SUDHL5 (cell line): ENCODE data around the genes PARP12 and KDM7A.

DNA sequence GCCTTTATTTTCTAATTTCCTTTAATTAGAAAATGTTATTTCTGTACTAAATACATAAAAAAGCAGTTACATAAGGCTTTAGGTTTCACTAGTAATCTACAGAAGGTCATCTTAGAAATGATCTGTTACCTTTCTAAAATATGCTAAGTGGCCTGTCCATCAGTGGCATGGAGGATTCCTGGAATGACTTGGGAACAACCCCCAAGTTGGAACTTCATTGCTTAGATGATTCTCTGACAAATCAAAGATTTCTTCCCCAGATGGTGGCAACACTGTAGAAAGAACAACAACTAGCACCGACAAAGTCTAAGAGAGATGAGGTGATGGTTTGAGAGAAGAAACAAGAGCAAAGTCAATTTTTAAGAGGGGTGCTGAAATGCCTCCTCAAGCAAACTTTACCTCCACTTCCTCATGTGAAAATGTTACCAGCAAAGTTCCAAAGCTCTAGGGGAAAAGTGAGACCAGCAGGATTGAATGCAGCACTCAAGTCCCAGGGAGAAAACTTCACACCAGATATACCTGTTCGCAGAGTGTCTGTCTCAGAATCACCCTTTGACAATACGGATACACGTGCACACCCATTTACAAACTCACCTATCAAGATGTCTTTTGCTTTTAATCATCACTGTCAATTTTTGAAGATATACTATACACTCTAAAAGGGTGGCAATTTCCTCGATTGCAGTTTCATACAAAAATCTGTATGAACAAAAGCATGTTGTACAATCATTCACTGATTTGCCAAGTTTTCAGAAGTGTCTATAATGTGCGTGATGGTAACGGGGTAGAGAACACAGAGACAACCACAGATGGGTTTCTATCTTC is 15.6 kb downstream of the HIPK2 start:
- PRO-cap = no peak

- PRO-cap = no peak
Observed at GRCh38 chr7:139775418-139776416, 2.1 kb downstream of the HIPK2 start.

- PRO-cap = no peak
Observed at GRCh38 chr7:140028216-140028888, 34.4 kb downstream of the PARP12 start.

DNA sequence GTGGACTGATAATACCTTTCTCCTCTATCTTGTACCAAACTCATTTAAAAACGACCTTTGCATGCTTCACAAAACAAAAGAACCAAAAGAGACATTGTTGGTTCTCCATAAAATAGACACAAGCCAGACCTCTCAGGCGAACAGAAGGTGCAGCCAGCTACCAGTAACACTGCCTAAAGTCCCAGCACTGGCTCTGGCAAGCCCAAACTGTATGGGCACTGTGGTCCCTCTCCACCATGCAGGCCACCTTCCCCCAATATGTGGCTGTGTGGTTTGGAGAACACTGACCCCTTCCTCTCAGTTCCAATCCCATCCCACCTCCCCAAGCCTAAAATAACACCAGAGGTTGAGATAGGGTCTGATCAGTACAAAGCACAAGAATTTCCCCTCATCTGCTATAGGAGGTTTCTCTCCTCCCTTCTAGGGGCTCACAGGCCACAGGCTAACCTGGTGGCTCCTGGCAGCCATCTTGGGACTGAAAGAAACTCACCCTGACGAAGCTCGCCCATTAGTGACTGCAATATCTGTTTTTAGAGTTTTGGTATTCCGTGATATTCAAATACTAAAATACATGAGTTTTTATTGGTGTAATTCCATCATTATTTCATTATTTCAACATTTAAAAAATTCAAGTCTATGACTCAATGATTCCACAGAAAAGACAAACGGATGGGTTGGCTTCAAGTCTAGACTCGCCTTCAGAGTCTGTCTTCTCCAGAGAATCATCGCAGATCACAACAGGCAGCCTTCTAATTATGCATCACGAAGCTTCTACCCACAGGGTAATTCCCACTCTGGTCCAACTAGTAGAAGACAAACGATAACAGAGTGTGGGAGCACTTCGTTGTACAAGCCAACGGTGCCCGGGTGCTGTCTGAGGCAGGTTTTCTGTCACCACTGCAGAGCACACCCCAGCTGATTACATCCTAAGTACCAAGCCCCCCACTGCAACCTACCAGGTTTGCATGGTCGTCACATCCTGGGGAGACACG is 29.2 kb downstream of the PARP12 start:
- PRO-cap = no peak

DNA sequence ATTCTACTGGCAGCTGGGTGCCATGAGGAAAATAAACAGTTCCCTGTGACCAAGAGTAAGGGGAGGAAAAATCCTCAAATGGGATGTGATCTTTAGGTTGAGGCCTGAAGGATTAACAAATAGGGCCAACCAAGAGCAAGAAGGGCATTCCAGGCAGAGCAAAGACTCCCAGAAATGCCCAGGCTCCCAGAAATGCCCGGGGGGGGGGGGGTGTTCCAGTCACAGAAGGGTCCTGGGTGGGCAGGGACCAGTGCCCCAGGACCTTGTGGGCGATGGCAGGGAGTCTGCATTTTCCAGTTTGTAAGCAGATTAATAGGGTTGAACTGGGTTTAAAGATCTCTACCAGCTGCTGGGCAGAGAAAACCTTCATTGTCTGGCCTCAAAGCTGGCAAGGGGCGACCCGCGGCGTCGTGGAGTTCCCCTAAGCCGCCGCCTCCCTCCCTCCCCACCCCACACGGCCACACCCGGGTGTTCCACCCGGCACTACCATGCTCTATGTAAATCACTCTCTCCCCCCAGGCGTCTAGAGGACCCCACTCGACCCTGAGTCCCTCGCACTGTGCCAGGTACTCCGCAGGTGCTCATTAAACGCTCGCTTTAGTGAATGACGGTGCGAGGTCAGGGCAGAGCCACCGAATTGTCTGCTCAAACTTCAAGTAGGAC is 834 bp downstream of the PARP12 start:
- PRO-cap = unidirectional peak, plus-strand start at position 584 of the sequence

GRCh38 chr7:140062449-140063536 is at the start of gene PARP12:
PARP12 (minus strand) TSS chr7:140062951.
- PRO-cap = bidirectional peak, plus-strand start at chr7:140063074, minus-strand start at chr7:140062911

GRCh38 chr7:140110667-140111476 is 48.1 kb upstream of the PARP12 start:
- PRO-cap = no peak

DNA sequence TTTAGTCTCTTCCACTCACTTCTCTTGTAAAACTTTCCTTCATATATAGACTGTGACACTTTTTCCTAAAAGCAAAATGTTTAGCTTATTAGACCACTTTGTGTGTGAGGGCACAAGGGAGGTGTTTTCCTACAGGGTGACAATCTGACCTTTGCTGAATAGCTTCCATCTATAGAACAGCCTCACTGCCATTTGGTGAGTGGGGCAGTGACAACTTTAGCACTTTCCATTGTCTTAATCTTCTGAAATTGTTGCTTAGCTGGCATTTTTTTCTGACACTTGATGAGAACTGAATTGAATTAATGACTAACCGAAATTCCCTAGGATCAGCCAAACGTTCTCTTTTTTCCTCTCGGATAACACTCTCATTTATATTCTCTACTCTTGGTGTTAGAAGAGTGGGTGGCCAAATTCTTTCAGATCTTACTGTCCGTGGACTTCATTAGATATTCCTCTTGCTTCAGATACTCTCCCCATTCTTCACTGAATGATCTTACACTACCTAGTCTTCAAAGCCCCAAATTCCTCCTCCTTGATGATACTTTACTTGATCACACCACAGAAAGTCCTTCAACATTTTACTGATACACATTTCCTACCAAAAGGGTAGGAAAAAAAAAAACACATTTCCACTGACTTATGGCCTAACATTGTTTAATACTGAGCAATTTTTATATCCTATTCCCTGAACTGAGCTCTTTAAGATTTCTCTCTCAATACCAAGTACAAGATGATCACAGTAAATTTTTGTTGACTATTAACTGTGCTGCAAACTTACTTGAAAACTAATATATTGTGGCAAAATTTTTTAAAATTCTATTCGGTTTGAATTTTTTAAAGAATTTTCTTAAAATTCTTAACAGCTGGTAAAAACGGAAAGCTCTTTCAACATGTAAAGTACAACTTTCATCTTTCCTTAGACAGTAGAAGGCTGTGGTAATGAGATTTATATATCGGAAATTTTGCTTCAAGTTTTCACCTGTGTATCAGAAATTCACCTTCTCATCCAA is 29.9 kb downstream of the KDM7A start:
- PRO-cap = no peak

GRCh38 chr7:140176617-140177518 is at the start of gene KDM7A:
KDM7A (minus strand) TSS chr7:140176983.
- PRO-cap = bidirectional peak, plus-strand start at chr7:140177386, minus-strand start at chr7:140176983

DNA sequence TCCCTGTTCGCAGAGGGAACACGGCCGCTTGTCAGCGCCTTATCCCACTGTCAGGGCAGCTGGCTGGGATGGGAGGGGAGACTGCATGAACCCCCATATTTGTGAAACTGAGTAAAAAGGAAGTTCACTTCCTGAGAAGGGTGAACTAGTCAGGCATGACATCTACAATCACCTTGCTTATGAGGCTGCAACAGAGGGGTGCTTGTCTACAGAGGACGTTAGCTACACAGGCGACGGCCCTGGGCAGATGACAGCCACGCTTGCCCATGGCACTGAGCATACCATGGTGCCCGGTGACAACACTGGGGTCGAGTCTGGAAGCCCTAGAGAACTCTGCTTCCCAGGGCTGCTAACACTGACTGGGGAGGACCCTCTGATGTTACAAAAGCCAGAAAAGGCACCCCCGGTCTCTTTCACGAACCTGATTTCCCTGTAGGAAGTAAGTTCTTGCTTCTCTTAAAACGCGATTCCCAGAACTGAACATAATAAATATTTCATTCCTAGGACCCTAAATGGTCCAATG is 46.1 kb upstream of the KDM7A start:
- PRO-cap = no peak

DNA sequence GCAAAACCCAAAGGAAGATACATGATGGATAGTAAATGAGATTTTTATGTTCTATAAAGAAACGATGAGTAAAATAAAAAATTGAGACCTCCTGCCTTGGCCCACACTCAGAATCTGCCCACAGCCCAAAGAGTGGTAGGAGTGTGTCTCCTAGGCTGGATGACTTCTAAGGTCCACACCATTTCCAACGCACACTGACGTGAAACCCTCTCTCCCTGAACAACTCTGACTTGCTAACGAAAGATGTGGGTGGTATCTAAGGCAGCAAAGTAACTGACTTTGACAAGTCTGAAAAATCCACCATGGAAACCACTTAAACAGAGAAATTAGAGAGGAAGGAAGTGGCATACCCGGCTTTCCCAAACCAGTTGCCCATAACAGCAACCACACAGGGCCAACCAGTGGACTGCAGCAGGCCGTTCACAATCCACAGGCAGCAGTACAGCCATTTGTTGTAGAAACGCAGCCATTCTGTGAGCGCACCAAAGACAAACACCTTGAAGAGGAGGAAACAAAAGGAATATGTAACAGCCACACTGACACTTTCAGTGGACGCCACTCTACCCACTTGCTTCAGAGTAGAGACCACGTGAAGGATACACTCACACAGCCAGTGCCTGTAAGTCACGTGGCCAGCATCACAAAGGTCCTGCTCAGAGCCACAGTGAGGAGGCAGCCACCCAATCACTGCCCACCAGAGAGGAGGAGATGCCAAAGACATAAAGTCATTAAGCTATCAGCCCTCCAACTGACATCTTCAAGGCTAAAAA is 39.9 kb downstream of the SLC37A3 start:
- PRO-cap = no peak

GRCh38 chr7:140458626-140459369 is 20.5 kb downstream of the MKRN1 start:
- PRO-cap = no peak

DNA sequence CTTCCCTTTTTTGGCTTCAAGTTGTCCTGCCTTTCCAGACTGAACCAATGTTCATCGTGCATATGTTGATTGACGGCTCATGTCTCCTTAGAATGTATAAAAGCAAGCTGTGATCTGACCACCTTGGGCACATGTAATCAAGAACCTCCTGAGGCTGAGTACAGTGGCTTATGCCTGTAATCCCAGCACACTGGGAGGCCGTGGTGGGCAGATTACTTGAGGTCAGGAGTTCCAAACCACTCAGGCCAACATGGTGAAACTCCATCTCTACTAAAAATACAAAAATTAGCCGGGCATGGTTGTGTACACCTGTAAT is 9.2 kb upstream of the MKRN1 start:
- PRO-cap = no peak

GRCh38 chr7:140527252-140527723 is 48.0 kb upstream of the MKRN1 start:
- PRO-cap = no peak

GRCh38 chr7:140631384-140631999 is 9.1 kb downstream of the DENND2A start:
- PRO-cap = no peak

DNA sequence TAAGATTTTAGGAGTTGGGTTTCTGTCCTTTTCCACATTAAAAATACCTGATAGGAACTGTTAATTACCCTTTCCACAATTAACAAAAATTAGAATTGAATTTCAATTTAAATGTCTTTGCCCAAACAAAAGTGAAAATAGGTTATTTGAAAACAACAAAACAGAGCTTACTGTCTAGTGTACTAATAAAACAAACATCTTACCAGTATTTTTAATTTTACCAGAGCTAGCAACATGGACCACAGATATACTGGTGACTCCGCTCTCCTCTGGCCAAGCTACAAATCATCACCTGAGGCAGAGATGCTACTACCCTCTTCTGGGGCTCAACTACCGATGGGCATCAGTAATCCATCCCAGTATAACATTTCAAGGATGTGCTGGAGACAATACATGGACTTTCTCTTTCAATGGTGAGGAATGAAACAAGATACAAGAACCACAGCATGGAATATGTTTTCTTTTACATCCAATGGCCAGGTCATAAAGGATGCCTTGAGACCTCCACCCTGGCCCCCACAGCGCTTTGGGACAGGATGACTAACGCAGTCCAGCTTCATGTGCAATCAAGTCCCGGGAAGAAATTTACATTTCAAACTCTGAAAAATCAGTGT is 24.9 kb downstream of the NDUFB2 start:
- PRO-cap = no peak

GRCh38 chr7:140886401-140886850 is 38.3 kb downstream of the BRAF start:
- PRO-cap = no peak

GRCh38 chr7:140911131-140911510 is 13.6 kb downstream of the BRAF start:
- PRO-cap = no peak

DNA sequence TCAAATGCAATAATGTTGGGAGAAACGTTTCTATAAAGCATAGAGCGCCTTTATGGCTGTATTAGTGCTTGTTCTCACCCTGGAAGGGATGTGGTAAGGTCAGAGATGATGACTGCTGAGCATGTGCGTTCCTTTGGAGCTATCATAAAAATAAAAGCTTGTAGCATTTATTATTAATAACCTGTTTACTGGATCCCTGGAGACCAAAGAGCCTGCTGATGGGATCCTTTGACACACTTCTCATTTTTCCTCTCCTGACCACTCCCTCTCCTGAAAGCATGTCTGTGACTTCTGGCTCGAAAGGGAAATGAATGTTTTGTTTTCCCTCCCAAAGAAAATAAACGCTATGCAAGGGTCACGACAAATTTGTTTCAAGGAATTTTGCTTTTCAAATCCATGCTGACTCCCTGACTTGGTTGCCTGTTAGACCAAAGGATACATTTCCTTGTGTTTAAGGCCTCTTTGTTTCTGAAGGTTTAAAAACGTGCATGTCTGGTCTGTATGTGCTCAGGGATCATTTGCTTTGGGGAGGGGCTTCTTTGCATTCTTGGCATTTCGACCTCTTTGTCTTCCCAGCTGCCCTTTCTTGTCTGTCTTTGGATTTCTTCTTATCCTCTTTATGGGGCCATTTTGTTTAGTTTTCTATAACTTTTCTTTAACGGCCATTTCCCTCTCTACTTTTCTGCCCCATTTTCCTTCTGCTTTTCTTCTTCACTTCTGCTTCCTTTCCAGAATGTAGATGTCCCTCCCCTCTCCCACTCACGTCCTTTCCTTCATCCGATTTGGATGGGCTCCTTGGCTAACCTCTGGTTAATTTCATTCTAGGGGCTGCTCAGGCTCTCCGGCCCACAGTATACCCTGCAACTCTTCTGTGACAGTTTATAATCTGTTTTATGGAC is 184.9 kb upstream of the AGK start:
- PRO-cap = no peak

- PRO-cap = no peak
Observed at GRCh38 chr7:141674754-141675026, 27.3 kb downstream of the DENND11 start.